A172 (cell line): ENCODE measurements around the genes SERPINB8, CCDC102B and RTTN.

DNA sequence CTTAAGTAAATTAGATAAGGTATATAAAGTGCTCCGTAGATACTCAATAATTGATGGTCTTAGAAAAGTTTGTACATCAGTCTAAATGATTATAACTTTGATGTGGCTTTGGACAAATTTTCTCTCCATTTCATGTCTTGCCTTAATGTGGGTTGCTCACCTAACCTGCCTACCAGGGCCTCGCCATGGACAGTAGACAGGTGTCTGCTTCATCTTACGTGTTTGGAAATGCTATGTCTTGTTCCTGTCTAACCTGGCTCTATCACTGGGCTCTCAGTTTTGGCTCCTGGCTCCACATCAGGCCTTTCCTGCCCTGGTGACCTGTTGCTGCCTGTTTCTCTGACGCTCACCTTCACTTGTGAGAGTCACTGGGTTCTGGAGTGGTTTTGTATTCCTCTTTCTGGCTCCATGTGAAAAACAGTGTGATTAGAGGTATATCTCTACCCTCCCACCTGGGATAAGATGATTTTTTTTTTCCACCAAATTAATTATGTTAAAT, 65.9 kb downstream of the PHLPP1 start:
- RAMPAGE, long total RNA, result no peak

- RAMPAGE, long total RNA, result no peak
Measured at GRCh38 chr18:63004613-63005203, 289.4 kb downstream of the PHLPP1 start.

- RAMPAGE, long total RNA, result no peak
Measured at GRCh38 chr18:63148333-63149272, 171.0 kb downstream of the BCL2 start.

DNA sequence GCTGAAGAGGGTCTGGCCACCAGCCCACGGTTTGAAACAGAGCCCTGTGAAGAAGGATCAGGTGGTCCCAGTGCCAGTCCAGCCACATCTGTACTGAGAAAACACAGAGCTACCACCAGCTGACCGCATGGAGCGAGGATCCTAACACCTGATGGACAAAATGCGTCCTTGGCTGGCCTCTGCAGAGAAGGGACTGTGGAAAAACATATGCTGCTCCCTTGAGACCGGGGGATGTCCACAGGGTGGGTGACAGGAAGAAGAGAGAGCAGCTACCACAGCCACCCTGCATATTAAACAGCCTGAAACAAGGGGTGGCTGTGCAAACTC, 137.3 kb downstream of the BCL2 start:
- RAMPAGE, long total RNA, result no peak

- RAMPAGE, long total RNA, result no peak
Measured at GRCh38 chr18:63197299-63197780, 122.2 kb downstream of the BCL2 start.

- RAMPAGE, long total RNA, result no peak
Measured at GRCh38 chr18:63225973-63226447, 93.6 kb downstream of the BCL2 start.

DNA sequence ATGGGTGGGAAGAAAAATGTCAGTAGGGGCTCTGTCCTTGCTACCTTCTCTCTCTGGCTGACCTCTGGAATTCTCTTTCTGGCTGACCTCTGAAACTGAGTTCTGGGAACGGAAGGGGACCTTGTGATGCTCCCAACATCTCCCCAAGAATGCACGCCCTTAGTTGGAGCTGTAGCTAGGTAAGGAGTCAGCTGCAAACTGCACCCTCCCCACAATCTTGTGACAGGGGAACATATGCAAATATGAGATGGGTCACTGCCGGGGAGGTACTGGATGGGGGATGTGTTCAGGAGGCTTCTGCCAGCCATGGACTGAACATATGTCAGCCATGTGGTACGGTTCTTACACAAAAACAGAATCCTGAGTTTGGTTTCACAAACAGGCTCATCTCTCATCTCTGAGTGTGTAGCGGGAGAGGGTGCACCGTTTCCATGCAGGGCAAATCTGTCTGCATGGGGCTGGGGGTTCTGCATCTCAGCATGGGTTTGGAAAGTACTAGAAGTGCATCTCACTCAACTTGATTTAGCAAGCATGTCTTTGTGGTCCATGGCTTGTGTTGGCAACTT, 34.2 kb downstream of the BCL2 start:
- RAMPAGE, long total RNA, result no peak

DNA sequence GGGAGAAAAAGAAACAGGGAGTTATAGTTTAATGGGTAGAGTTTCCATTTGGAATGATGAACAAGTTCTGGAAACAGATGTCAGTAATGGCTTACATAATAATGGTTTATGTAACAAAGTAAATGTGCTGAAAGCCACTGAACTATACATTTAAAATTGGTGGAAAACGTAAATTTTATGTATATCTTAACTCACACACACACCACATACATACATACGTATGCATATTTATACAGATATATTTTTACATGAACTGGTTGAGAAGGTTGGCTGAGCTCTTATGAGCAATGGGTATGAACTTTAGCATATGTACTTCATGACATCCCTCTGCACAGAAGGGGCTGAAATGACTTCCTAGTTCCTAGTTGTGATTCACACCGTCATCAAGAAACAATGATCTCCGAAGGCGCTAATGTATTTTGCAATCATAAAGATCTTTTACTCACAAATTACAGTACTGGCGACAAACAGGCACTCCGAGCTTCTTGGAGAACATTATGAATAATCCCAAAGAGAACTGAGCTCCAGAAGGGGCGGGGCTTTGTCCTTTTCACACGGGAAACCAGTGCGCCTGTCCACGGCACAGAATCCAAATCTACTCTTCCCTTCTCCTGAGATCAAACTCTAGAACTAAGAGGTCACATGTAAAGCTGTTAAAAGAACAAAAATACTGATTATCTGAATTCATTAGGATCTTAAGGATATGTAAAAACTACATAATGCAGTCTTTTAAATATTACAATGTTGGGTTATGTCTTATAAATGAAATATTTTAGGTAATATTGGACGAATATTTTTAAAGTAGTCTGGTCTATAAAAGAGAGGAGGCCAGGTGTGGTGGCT, 18.1 kb downstream of the BCL2 start:
- RAMPAGE, long total RNA, result no peak

DNA sequence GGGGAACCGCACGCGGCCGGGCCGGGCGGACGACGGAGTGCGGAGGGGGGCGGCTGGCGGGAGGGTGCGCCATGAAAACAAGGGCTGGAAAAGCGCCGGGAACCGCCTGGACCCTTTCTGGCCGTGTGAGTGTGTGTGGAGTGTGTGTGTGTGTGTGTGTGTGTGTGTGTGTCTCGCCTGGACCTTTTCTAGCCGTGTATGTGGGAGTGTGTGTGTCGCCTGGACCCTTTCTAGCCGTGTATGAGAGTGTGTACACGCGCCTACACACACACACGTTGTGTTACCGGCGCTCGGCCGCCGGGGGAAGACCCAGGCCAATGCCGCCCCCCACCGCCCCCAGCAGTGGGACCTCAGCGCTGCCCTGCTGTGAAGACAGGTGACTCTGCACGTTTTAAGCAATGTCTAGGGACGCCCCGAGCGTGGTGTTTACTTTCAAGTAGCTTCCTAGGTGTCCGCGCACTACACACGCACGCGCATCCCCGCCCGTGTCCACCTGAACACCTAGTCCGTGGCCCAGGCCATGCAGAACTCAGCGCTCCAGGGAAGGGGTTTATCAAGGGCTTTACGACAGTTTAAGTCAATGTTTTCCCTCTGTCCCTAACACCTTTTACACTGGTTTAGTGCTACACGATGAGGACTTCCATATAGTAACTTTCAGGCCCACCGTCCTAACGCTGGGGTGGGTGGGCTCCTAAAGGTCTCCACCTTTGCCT, 1.2 kb upstream of the BCL2 start:
- RAMPAGE, long total RNA, result no peak

DNA sequence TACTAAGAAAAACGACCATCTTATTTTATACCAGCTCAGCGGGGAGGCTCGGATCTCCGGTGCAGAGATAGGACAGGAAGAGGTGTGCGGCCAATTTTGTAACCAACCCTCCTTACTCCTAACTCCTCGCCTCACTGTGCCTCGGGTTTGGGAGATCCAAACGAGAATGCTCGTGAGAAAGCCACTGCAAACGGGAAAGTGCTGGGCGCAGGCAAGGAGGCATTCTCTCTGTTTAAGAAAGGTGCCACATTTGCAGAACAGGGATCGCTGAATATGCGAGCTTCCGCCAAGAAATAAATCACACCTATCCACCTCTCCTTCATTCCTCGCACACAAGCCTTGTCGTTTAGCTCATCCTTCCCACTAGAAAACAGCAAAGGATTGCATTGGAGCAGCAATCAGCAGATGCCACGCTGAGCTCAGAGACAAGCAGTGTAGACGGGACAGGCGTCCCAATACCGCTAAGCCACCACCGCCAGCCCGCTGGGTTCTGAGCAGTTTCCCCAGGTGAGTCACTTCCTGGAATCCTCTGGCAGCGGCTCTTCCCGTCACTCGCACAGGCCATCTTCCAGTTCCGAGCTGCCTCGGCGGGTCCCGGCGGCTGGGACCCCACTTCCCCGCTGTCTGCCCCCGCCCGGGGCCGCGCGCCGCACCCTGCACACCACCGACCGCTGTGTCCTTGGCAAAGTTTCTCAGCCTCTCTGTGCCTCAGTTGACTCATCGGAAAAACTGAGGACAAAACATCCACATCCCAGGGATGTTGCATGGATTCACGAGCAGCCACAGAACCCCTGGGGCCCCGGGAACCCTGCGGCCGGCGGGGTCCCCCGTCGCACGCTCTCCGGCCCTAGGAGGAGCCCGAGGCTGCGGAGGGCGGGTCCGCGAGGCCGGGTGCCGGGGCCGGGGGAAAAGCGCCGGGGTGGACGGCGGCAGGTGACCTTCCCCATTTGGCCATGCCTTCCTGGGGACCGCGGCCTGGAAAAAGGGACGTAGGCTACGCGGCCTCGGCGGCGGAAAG, 751 bp downstream of the KDSR start:
- RAMPAGE, long total RNA, result no peak

GRCh38 chr18:63421472-63421835, 822 bp downstream of the VPS4B start:
- RAMPAGE, long total RNA, result no peak

- RAMPAGE, long total RNA, result no peak
Measured at GRCh38 chr18:63969833-63970369, at the start of gene SERPINB8. Gene SERPINB8, plus strand, starts transcription at chr18:63970081.

- RAMPAGE, long total RNA, result no peak
Measured at GRCh38 chr18:65375231-65375678, 375.6 kb upstream of the CDH7 start.

- RAMPAGE, long total RNA, result no peak
Measured at GRCh38 chr18:67517450-67517815, 913 bp upstream of the DSEL start.

DNA sequence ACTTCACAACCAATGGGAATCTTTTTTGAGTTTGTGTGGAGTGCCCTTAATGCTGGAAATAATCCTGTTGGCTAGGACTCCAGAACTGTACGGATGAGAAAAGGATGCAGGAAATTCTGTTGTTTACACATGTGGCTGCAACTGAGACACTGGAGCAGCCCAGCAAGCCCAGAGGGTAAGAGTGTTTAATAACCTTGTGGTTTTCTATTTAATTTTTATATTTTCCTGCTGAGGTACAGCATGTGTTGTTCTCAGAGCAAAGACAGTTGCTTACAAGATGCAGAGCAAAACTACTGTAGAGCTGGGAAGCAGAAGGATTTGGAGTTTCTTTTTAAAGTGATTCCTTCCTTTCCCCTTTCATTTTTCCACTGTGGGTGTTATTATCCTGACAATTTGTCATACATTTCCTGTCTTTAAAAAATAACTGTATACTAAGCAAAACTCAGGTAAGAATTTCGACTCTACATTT, at the start of gene CCDC102B:
TSS of gene CCDC102B (plus strand) at position 74 of the 469 bp plus-strand sequence.
- RAMPAGE, long total RNA, result no peak

- RAMPAGE, long total RNA, result no peak
Measured at GRCh38 chr18:69961536-69961880, 13.8 kb upstream of the CD226 start.

DNA sequence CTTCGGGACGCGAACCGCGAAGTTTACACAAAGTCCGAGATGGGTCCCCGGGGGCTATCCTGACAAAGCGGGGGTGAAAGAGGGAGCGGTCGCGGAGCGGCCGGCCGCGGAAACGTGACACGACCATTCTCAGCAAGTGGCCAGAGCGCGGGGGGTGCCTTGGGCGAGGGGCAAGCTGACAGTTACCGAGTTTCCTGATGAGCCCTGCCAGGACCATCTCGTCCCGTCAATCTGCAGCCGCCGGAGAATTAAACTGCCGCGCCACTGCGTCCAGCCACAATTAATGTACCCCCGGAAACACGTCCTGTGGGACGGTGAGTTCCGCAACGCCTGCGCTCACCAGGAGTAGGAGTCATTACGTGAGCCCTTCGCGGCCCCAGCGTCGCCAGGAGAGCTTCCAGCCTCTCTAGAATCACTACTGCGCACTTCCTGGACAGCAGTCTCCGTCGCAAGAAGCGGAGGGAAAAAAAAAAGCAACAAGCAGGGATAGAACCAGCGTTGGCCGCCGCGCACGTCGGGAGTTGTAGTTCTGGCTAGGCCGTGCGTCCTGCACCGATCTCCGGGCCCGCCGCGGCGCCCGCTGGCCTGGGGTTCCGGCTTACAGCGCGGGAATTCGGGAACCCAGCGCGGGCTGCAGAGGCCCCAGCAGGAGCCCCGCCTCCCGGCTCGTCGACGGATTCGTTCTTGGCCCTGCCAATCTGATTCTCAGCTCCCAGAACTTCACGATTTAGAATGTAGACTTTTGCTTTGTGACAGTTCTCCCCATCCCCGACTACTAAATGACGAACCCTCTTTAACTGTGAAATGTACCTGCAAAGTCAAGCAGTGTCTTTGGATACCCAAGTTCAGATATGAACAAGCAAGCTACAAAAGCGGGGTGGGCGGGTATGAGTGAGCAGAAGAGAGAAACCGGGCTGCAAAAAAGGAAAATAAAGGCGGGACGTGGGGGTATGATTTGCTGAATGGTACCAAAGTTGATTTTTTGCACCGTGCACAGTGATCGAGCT, at the start of gene RTTN:
TSS of gene RTTN (minus strand) at position 246 of the 1,007 bp plus-strand sequence.
- RAMPAGE, long total RNA, result start-site peak on the minus strand centred at position 230 of the sequence, 43 bp wide, 64 and 99 reads in 2 replicates

- RAMPAGE, long total RNA, result no peak
Measured at GRCh38 chr18:70302099-70302484, 13.2 kb downstream of the SOCS6 start.

DNA sequence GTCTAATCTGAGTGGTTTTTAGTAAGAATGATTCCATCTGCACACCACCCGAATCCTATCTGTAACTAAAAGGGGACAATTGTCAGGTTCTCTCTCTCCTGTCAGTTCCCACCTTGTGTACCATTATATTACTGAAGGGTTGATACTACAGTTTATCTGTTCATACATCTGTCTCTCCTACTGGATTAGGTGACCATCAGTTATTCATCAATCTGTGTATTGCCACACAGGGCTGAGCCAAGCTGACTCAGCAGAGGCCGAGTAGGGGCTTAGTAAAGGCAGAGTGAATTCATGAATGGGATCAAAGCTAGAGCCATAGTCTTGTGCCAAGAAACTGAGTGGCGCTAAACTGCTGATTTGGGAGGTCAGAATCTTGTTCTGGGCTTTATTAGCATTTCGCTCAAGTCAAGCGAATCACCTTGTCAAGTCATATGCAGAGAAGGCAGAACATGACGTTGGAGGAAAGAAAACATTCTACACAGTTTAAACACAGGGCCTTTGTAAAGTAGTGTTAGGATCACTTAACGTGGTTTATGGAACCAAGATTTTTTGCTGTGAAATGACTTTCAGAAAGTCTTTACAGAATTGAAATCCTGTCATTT, 34.1 kb downstream of the SOCS6 start:
- RAMPAGE, long total RNA, result no peak

- RAMPAGE, long total RNA, result no peak
Measured at GRCh38 chr18:70429128-70429336, 140.2 kb downstream of the SOCS6 start.